Skeletal muscle cell (primary cell): ENCODE measurements around a stretch of chr21.

DNA sequence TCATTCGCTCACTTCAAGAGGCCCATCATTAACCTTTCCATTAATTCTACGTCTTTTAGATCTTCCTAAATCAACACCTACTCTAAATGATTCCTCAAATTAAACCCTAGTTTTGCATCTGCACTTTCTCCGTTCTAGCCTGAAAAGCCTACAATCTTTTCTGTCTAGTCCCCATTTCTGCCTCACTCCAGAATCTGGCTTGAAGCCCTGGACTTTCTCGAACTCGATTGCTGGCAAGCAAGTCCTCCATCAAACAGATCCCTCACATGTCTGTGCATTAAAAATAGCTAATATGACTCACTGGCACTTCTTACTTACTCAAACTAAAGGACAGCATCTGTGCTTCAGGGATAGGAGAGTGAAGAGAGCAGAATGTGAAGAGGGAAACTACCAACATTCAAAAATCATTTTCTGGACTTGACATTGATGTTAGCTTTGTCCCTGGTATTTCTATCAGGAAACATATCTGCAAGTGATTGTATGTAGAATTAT, 51.8 kb upstream of the CXADR start:
- RRBS, result no CpG with 5 or more reads among the region's 5 CpGs

DNA sequence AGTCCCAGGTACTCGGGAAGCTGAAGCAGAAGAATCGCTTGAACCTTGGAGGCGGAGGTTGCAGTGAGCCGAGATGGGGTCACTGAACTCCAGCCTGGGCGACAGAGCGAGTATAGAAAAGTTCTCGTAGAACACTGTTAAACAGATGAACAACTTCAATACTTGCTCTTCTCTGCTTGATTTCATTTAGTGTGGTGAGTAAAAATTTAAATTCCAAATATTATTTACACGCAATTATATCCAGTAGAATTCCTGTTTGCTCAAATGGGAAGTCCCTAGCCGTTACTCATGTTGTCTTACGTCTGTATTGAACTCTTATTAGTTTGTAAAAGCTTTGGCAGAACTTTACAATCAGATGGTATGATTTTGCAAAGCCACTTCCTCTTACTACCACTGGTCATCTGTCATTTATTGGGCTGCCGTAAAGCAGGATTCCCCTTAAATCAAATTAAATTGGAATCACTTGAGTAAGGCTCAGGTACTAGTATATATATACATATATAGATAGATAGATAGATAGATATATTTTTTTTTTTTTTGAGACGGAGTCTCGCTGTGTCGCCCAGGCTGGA, 1.9 kb upstream of the CXADR start:
- RRBS, result no CpG with 5 or more reads among the region's 14 CpGs

DNA sequence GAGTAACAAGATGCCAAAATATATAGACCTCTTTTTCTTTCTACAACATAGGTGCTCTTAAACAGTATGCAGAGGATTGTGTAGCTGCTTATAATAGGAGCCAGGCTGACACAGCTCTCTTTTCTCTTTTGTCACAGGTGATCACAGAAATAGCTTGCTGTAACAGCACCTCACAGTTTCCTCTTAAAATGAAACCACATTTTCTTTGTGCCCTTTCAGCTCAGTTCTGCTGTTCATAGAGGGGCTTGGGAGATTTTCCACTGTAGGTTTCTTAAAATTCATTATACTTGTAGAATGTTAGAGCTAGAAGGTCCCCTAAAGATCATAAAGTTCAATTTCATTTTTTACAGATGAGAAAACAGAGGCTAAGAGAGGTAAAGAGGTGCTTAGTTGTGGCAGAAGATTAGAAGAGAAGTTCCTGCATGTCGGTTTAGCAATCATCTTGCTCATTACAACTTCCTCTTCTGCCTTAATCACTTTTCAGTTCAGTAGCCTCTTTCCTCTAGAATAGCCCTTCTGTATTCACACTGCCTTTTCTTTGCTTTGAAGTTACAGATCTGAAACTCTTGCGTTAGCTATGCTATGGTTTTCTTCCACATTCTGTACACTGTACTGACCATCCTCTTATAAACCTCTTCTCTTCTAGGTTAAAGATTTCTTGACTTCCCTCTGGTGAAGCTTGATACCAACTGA, 35.2 kb downstream of the C21orf91 start:
- RRBS, result no CpG with 5 or more reads among the region's 2 CpGs

DNA sequence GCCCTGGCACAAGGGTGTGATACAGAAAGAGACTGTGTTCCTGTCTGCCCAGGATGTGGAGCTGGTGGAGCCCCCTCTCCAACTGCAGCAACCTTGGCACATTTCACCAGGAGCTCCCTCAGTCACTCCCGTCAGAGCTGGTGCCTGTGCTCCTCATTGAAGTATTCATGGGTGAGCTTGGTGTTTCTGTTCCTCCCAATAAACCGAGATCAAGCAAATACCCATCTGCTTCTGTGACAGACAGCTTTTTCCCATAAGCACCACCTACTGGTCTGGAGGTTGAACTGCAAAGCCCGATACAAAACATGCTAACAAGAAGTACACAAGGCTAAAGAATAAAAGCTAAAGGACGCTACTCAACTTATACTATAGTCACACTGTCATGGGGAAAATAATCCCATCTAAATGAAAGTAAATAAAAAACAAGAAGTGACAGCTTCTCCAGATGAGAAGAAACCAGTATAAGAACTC, 111.9 kb upstream of the C21orf91 start:
- RRBS, result no CpG with 5 or more reads among the region's 4 CpGs

GRCh38 chr21:18244984-18246065, 692 bp downstream of the CHODL start:
- RRBS, result 1% methylated on average over 10 of the region's 81 CpGs

- RRBS, result no CpG with 5 or more reads among the region's 18 CpGs
Measured at GRCh38 chr21:18759992-18760749, 356.6 kb upstream of the TMPRSS15 start.

- RRBS, result no CpG with 5 or more reads among the region's 16 CpGs
Measured at GRCh38 chr21:19853675-19854396, 1144.4 kb upstream of the NCAM2 start.

- RRBS, result no CpG with 5 or more reads among the region's 18 CpGs
Measured at GRCh38 chr21:19899560-19900129, 1098.6 kb upstream of the NCAM2 start.

- RRBS, result no CpG with 5 or more reads among the region's 5 CpGs
Measured at GRCh38 chr21:21200045-21200606, 201.9 kb downstream of the NCAM2 start.

DNA sequence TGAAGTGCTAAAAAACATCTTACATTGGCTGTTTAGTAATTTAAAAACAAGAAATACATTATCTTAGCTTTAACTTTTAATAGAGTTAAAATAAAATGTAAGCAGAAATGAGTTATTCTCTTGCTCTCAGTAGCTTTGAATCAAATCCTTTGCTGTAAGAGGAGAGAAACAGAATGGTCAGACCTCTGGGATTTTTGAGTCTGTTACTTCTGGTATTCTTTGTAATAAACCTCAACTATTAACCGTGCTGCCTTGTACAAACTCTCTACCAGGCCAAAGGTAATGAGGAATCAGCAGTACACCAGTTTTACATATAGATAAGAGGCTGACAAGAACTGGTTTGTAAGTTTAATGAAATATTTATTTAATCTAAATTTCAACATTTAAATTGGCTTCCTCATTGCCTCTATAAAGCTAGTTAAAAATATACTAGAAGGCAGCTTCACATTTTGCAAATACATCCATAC, 172.7 kb downstream of the GABPA start:
- RRBS, result no CpG with 5 or more reads among the region's 1 CpG

- RRBS, result no CpG with 5 or more reads among the region's 15 CpGs
Measured at GRCh38 chr21:25911518-25912099, 176.8 kb downstream of the GABPA start.

GRCh38 chr21:25960287-25961776, 209.7 kb downstream of the APP start:
- RRBS, result no CpG with 5 or more reads among the region's 8 CpGs

DNA sequence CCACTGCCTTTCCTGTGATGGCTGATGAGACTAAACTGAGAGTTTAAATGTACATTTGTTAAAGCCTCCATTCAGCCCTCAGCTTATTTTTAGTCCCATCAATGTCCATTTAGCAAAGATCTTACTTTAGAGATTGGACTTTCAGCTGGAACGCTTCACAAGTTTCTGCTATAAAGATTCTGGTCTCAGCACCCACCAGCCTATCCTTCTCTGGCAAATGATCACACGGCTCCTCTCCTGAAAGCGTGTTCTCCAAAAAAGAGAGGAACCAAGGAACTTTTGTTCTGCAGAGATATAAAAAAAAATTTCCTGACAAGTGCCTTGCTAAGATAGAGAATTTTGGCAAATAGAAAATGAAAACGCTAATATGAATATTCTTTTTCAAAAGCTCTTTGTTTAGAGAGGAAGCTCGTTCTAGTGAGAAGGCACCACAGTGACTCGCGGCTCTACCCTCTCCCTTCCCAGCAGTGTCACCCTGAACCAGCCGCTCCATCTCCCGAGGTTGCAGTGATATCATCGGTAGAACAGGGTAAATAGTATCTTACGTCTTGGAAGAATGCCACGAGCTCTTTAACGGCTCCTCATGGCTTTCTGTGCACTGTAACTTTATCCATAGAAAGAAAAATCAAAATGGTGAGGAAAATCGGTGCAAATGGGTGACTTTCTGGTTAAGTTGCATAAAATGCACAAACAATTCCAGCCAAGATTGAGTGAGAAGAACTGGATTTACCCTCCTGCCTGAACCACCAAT, 200.1 kb downstream of the APP start:
- RRBS, result no CpG with 5 or more reads among the region's 14 CpGs

DNA sequence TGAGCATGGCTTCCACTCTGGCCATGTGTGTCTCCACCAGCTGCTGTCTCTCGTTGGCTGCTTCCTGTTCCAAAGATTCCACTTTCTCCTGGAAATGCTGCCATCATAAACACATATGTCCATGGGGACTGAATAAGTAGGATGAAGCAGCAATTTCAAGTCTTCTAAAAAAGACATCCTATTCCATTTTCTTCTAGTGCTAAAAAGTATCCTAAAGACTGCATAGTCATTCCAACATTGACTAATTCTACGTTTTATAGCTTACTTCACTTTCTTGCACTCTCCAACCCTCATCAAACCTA, 195.5 kb downstream of the APP start:
- RRBS, result no CpG with 5 or more reads among the region's 2 CpGs

DNA sequence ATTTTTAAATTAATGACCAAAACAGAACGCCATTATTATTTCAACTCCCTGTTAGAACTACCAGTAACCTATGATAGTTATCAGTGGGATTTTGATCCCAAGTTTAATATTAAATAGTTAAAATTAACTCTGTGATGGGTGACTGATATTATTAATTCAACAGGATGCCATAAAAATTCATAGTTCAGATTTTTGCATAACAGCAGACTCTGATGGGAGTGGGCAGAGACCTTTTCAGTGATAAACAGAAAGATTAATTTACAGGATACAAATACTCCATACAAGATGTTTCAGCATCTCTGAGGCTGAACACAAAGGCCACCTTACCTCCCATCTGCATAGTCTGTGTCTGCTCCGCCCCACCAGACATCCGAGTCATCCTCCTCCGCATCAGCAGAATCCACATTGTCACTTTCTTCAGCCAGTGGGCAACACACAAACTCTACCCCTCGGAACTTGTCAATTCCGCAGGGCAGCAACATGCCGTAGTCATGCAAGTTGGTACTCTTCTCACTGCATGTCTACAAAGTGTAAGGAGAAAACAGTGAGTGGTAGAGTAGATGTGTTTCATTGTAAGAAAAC, 119.8 kb downstream of the APP start:
- RRBS, result no CpG with 5 or more reads among the region's 7 CpGs

- RRBS, result no CpG with 5 or more reads among the region's 10 CpGs
Measured at GRCh38 chr21:26053060-26053638, 117.4 kb downstream of the APP start.

- RRBS, result no CpG with 5 or more reads among the region's 4 CpGs
Measured at GRCh38 chr21:26109341-26109567, 61.3 kb downstream of the APP start.

GRCh38 chr21:26127970-26128281, 42.6 kb downstream of the APP start:
- RRBS, result no CpG with 5 or more reads among the region's 5 CpGs

DNA sequence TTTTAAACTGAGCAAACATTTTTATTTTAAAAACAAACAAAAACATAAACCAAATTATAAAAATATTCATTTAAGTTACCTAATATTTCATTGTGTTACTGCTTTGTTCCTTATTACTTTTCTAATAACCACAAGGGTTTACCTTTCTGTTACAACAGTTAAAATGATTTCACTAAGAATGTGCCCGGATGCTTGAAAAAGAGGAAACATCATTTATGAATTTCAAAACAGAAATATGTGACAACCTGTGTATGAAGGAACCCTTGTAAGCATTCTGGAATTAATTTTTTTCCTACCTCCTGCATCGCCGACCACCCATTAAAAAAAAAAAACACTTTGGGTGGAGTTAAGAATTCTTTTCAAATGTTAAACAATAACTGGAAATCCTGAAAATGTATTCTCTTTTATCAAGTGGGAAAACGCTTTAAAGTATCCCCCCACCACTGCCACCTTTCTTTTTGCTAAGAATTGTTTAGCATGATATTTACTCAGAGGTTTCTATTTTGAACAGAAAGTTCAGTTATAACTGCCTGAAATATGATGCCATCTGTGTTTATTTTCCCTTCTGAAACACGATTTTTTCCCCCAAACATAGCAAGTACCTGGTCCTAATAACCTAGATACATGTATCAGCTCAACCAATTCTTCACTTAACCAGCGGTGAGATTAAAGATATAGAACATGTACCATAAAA, 9.1 kb downstream of the CYYR1 start:
- RRBS, result no CpG with 5 or more reads among the region's 6 CpGs

DNA sequence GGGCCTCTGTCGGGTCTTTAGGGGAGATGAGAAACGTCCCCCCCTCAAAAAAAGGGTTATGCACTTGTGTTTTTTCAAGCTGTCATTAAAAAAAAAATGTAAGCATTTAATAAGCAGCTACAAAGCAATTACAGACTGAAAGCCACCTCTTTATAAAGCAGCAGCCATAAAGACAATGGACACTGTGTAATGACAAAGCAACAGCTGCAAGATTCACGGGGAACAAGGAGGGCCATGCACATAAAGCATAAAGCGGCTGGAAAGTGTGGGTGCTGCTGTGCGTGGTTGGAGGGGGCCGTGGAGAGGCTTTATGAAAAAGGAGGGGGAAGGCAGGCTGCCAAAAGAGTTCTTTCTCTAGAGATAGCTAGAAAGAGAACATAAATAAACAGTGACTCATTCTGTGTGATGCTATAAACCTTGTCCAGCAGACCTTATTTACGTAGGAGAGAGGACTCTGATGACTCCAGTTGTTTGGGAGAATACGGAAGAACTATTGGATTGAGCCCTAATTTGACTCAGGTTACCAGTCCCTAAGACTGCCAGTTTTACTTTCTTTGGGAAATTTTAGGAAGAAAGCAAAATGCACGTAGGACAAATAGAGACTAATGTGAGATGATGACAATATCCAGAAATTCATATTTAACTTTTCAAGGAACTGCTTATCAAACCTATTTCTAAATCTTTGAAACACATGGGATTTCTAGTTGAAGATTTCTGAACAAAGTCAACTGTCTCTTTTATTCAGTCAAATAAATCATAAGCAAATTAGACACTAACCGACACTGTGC, 49.2 kb downstream of the ADAMTS1 start:
- RRBS, result no CpG with 5 or more reads among the region's 10 CpGs